Ishikawa (cell line): ENCODE data around the genes ACBD4 and SPATA32.

GRCh38 chr17:44987237-44988130 is 19.4 kb upstream of the C1QL1 start:
- RRBS, result 8% methylated on average over 3 of the region's 25 CpGs

DNA sequence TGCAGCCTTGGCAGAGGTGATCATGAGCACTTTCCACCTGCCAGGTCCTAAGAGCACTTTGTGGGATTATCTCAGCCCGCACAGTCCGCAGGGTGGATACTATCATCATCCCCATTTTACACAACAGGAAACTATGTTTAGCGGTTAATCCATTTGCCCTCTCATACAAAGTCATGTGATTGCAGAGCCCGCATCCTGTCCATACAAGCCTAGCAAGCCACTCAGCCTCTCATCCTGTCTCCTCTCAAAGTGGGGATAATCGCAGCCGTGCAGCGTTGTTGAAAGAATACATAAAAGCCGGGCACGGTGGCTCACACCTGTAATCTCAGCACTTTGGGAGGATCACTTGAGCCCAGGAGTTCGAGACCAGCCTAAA is 847 bp upstream of the DCAKD start:
- RRBS, result no CpG with 5 or more reads among the region's 10 CpGs

GRCh38 chr17:45092863-45093555 is 31.9 kb downstream of the NMT1 start:
- RRBS, result no CpG with 5 or more reads among the region's 8 CpGs

DNA sequence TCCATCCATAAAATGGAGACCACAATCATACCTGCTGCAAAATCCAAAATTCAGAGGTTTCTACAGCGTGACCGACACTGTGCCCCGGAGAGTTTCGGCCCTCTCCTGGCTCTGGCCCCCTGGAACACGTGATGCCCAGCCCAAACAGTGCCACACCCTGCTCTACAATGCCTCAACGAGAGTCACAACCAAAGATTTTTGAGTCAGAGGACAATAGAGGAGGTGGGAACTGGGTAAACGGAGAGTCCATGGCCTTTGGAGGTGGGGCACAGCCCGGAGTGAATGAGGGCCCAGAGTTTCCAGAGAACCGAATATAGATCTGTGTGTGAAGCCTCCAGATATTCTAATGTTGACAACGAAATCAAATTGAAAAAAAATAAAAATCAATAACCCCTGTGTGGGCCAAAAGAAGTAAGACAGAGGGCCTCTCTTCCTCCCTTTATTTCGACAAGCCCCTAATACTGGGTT is 9.6 kb downstream of the PLCD3 start:
- RRBS, result no CpG with 5 or more reads among the region's 11 CpGs

- RRBS, result no CpG with 5 or more reads among the region's 41 CpGs
Observed at GRCh38 chr17:45135181-45135972, at the start of gene ACBD4. ACBD4 (plus strand) TSS chr17:45135687.

GRCh38 chr17:45144709-45144998 is 3.6 kb upstream of the HEXIM1 start:
- RRBS, result no CpG with 5 or more reads among the region's 24 CpGs

DNA sequence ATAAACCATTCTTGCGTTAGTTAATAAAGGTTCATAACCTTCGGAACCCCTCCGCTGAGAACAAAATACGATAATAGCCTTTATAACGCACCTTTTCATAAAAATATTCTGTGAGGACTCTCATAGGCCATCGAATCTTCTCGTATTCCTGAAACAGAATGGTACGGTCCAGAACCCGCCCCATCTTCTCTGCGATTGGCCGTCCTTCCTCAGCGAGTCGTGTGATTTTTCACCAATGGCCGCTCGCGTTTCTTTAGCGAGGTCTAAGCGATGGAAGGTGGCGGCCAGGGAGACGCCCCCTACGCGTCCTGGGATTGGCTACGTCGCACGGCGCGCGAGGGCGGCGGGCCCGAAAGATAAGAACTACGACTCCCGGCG is 273 bp upstream of the HEXIM1 start:
- RRBS, result no CpG with 5 or more reads among the region's 34 CpGs

GRCh38 chr17:45158397-45158793 is 3.3 kb upstream of the HEXIM2 start:
- RRBS, result no CpG with 5 or more reads among the region's 1 CpG

DNA sequence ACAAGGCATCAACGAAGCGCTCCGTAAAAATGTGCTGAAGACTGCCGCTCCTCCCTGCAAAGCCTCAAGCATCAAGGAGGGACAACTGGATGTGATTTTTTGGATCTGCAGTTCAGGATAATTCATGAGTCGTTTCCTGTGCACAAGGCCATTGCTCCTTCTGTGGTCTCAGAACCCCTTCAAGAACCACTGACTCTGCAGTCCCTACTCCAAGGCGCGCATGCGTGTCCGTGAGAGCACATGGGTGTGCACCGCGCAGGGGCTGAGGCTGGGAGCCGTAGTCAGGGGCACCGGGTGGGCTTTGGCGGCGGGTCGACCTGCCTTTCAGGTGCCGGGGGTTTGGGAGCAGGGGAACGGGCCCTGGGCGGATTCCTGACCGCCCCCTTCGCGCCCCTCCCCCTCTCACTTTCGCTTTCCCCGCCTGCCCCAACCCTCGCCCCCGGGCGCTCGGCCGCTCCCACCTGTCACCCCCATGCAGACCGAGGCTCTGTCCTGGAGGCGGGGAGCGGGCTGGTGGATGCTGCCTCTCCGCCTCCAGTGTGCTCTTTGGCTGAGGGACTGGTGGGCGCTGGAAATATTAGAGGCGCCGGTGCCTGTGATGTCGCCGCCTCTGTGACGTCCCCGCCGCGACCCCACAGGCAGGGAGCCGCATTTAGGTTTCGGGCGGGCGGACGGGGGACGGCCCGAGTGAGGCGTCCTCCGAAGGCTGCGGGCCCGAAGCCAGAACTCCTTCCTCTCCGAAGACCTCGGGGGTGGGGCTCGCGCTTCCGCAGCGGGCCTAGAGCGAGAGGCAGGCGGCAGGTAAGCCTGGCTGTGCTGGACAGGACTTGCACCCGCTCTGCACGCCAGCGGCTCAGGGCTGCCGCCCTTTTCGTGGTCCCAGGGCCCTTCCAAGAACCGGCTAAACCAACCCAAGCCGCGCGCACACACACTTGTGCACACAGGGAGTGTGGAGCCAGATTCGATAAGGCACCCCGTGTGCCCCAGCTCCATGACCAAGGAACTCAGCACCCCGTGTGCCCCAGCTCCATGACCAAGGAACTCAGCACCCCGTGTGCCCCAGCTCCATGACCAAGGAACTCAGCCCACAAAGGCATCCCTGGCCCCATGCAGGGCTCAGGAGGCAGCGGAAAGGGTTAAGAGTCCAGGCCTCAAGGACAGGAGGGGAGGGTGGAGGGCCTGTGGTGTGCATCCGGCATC is at the start of gene SPATA32:
Gene SPATA32 (minus strand): TSS at position 552 of the 1,200 bp plus-strand sequence.
- RRBS, result 93% methylated on average over 11 of the region's 76 CpGs

- RRBS, result no CpG with 5 or more reads among the region's 4 CpGs
Observed at GRCh38 chr17:45294490-45295118, 22.2 kb downstream of the MAP3K14 start.

GRCh38 chr17:45296516-45297048 is 20.2 kb downstream of the MAP3K14 start:
- RRBS, result no CpG with 5 or more reads among the region's 3 CpGs

GRCh38 chr17:45299309-45299786 is 17.5 kb downstream of the MAP3K14 start:
- RRBS, result no CpG with 5 or more reads among the region's 2 CpGs

DNA sequence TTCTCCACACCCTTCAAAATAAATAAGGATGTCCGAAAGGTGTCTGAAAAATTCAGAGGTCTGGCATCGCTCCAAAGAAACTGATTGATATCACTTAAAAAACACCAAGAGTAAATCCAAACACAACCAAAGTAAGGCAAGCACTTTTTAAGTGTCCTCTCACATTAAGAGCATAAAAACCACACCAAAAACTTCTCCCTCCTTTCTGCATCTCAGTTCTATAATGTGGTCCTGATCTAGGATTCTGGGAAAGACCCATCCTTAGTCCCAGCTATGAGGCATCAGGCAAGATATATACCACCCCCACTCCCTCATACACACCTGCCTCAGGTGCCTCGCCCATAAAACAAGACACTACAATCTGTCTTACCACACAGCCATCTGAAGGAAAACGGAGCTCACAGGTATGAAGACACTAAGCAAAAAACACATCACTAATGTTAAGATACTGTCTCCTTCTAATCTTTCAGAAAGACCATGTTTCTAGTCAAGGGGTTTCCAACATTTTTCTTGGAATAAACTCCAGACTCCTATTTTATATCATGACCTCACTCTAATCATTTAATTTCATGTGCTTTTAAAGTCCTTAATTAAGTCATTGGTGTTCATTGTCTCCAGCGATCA is 1.3 kb downstream of the MAP3K14 start:
- RRBS, result no CpG with 5 or more reads among the region's 5 CpGs

- RRBS, result no CpG with 5 or more reads among the region's 14 CpGs
Observed at GRCh38 chr17:45341529-45342123, 24.8 kb upstream of the MAP3K14 start.

DNA sequence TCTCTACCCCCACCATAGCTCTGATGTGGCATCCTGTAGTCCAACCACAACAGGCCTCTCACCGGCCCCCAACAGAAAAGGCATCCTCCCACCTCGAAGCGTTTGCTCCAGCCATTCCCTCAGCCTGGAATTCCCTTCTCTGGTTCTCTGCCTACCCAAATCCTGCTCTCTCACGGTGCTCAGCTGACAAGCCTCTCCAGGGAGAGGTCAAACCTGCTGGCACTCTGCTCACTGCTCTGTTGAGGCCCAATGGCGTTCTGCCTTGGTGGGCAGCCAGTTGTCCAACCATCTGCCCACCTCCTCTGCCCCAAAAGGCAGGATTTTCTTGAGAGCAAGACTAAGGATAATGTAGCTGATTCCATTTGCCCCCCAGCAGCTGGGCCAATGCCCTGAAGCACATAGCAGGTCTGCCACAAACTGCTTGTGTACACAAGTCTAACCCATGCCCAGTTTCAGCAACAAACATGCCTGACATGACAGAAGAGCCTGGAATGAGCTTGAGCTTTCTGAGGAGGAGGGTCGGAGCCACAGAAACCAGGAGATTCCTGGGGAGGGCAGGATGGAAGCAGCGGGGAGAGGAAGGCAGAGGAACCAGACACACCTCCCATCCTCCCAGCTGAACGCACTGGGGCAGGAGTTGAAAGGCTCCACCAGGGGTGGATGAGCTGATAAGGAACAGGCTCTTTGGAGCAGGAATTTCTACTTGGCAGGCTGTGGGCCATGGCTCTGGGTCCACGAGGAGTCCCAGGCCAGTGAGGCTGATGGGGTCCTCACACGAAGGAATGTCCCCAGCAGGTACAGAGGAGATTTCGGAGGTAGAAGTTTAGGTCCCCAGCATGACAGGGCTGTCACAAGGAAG is 23.9 kb downstream of the ARHGAP27 start:
- RRBS, result no CpG with 5 or more reads among the region's 11 CpGs

- RRBS, result no CpG with 5 or more reads among the region's 8 CpGs
Observed at GRCh38 chr17:45455532-45455979, 22.9 kb upstream of the ARHGAP27 start.

DNA sequence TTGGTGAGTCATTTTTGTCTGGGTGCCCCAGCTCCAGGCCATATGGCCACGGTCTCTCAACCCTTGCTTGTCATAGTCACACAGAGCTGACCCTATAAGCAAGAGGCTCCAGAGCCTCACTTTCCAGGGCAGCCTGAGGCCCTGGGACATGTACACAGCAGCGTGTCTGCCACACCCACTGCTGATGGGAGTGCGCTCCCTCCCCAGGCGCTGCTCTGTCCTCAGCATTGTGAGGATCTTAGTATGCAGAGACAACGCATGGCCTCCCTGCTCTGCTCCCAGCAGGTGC is 80.8 kb upstream of the CRHR1 start:
- RRBS, result no CpG with 5 or more reads among the region's 5 CpGs

DNA sequence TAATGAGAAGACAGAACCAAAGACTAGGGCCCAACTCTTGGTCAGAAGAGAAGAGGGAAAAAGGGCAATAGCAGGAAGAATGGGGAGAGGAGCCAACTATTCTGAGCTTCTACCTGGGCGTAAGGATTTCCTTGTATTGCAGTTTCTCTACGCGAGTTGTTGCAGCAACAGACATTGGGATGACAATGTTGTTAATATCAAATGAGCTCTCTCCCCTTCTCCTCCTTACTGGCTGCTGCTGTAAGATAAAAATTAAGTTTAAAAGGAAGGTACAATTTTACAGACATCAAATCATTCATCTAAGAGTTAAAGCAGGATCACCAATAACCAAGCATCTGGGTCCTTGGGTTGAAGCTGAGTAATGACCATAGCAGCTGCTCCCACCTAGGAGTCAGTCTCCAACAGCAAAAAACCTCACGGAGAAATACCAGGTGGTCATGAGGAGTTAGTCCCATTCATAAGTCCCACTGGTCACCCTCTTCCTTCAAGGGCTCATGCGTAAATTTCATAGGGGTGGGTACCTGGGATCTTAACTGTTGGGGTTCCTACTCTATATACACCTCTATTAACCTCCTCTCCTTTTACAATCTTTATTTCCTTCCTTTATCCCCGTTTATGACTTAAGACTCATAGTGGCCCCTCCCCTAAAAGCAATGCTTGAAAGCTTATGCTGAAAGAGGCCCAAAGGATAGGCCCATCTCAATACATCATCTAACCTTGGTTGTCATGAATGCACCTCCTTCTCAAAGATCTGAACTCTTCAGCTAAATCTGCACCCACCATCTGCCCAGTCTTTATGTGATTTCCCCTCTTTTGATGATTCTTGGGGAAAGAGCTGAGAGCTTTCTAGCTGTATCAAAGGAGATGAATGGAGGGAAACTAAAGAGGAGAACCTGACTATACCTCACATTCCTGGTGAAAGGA is 35.3 kb downstream of the STH start:
- RRBS, result no CpG with 5 or more reads among the region's 6 CpGs

- RRBS, result no CpG with 5 or more reads among the region's 1 CpG
Observed at GRCh38 chr17:46169563-46169829, 23.7 kb downstream of the KANSL1 start.

DNA sequence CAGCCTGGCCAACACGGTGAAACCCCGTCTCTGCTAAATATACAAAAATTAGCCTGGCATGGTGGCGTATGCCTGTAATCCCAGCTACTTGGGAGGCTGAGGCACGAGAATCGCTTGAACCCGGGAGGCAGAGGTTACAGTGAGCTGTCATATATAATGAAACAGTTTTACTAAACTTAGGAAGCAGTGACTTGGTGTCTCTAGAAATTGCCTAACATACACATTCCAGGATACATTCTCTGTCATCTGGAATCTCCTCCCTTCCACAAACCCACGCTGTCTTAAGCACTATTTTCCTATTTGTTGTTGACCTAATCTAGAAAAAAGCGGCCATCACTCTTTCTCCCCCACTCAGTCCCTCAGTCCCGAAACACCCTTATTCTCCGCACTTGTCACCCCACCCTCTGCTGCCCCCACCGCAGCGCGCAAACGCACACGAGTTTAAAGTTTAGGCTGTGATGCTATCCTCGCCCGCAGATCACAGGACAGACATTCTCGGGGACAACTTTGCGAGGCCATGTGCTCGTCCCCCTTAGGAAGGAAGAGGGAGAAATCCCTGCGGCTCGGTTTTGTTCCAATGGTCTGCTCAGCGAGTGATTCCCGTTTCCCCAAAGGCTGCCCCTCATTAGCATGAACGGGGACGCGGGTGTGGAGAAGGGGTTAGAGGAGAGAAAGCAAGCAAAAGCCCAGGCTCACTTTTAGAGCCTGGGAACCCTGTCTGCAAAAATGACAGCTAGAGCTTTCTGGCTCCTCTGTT is 28.9 kb upstream of the LRRC37A start:
- RRBS, result no CpG with 5 or more reads among the region's 27 CpGs